Vermiform appendix (tissue), 1 donor: ENCODE measurements around the genes NCBP2L and RTL9.

DNA sequence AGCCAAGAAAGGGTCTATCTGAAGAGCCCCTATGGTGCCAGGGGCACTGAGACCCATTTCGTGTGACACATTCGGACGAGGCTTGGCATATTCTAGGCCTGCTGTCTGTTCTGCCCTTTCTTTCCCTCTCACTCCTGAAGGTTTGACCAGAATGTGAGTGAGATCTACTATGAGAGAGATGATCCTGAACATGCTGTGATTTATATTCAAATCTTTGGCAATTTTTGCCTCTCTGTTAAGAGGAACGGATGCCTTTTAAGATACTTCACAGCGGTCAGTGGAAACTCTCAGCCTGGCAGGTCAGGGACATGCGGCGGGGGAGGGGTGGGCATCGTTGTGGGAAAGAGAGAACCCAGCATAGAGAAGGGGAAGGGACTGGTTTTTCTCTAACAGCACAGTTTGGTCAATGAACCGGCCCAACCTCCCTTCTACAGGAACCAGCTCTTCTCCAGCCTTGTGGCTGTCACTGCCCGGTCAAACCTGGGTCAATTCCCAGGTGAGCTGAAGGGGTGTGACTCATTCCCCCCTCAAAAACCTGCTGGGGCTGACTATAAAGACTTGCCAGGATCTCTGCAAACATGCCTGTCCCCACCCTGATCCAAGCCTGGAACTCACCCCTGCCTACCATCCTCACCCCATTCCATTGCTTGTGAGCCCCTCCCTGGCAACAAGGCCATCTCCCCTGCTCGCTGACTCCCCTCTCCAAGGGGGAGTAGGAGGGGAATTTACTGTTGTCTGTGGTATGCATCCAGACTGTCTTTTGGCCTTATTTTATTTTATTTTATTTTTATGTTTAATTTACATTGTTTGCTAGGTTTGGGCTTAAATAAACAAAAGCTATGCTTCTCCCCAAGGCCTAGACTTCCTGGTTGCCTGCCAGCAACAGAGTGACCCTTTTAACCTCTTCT, 49.8 kb downstream of the TSC22D3 start:
- PRO-cap, result no peak

DNA sequence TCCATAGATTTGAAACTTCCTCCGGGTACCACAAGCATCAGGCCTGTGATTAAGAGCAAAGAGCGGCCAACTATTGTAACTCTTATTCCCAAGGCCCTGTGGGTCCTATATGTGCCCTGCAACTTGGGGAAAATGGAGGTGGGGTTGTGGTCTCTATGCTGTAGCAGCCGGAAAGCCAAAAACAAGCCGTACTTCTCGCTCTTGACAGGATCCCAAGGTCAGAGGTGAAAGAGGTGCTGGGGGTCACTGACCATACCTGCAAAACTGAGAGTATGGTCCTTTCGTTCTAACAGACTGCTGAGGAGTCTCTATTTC, at the start of gene NCBP2L:
TSS of gene NCBP2L (plus strand) at position 92 of the 315 bp plus-strand sequence.
- PRO-cap, result no peak

DNA sequence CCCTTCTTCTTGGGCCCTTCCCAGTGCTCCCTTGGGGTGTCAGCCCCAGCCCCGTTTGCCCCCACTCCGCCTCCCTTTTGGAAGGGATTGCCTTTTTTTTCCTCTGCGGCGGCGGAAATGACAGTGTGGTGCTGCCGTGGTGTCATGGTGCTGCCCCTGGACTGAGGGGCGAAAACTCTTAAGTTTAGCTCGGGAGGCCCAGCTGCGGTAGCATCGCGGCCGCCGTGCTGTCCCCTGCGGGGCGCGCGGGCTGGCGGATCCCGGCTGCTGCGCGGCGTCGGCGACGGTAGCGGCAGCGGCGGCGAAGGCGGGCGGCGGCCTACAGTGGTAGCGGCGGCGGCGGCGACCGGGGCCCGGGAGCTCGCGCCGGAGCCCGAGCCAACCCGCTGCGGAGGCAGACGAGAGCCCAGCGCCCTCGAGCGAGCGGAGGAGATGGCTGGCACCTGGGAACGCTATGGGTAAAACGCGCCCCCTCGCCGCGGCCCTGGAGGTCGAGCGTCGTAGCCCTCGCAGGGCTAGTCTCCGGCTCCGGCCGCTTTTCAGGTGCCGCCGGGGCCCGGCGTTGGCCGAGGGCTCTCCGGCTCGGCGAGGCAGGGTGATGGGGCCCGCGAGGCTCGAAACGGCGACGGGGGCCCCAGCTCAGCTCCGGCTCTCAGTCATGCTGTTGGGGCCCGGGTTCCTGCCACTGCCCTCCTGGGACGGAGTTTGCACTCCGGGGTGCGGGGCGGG, 471 bp downstream of the MID2 start:
- PRO-cap, result no peak

DNA sequence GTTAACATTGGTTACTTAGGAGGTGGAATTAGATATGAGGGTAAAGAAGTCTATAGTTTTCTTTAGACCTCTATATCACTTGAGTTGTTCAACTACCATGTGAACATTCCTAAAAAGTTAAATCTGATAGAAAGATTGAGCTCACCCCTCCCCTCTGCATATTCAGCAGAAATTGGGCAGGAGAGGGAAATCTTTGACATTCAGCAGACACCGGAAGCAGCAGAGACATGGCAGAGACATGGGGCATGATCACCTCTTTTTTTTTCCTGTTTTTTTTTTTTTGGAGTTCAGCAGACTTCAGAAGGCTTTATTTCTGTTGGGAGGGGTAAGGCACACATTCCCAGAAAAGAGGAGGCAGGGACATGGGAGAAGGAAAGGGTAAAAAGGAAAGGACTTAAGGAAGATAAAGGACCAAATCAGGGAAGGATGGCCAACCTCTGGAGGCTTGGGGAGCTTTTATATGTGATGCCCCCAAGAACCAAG, 34.2 kb downstream of the KCNE5 start:
- PRO-cap, result unidirectional peak, plus-strand start at position 274 of the sequence

- PRO-cap, result no peak
Observed at GRCh38 chrX:109707301-109707673, 25.8 kb downstream of the ACSL4 start.

- PRO-cap, result no peak
Observed at GRCh38 chrX:109889053-109889650, 113.8 kb upstream of the TMEM164 start.

DNA sequence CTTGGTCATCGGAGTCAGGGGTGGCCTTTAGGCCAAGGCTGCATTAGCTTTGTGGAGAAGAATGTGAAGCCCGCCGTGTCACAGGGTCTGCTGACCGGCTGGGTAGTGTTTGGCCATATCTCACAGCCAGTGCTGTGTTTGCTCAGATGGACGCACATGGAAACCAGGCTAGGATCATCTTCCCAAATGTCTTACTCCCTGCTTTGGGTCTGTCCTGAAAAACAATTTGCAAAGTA, 13.0 kb downstream of the TMEM164 start:
- PRO-cap, result no peak

DNA sequence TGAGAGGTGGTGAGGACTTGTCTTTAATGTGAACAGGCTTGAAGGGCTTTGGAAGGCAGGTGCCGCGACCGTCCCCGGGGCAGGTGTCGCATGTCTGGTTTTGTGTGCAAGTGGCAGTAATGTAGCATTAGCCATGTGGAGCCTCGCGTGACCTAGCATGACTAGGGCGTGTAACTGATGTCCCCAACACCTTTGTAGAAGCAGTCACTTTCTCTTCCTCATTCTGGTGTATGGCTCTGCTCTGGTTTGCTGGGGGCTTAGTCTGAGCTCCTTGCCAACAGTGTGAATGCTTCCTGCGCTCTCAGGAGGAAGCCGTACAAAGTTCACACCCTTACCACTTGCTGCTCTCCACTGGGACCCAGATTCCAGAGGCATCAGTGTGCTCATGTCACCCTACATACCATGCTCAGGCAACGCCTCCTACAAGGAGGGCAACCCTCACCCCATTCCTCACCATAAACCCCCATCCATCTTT, 145.6 kb downstream of the AMMECR1 start:
- PRO-cap, result no peak

DNA sequence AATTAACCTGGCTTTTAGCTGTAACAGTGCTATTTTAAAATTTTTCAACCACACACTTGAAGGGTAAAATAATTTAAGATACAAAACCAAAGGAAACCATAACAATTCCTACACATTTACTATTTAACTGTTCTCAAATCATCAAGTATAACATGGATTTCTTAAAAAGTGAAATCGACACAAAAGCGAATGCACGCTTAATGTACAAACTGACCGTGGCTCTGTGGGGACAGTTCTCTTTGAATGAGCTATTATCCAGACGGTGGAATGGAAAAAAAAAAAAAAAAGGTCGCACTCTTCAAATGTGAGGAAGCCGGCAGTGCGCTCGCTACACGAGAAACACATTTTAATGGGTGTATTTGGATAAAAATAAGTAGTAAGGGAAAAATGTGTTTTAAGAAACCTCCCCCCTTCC, 1.2 kb downstream of the AMMECR1 start:
- PRO-cap, result no peak

DNA sequence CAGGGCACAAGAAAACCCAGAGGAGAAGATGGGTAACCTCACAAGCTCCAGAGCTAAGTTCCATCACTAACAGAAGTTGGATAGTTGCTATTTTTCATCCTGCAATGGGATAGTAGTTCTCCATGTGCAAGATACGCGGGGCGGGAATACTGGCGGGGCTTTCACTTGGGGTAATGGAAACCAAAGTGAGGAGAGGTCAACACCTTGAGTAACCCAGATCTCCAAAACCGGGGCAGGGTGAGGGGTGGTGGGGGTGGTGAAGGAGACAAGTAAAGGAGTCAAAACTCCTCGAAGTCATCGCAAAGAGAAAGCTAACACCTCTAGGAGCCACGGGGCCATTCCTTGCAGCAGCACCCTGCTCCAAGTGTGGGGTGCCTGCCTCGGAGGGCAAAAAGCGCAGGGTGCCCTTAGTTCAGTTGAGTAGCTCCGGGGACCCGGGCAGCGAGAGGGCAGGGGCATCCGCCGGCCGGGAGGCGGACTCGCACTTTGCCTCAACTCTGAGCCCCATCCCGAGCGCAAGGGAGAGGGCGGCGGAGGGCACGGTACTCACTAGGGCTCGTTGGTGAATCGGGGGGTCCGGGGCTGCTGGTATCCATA, 738 bp downstream of the AMMECR1 start:
- PRO-cap, result no peak

GRCh38 chrX:110358562-110359107, at the start of gene RTL9:
Gene RTL9 (plus strand): TSS chrX:110358848.
- PRO-cap, result no peak

DNA sequence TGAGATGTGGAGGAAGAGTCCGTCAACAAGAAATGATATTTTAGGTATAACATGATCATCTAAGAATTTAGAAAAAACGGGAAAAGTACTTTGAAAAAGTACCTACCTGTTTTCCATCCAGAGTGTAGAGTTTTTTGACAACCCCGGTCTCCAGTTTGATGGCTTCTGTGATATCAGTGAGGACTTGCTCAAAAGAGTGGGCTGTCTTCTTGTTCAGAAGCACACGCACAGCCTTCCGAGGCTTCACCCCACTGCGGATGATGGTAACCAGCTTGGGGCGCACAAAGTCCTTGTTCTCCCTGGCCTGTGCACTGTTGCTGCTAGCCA, 11.1 kb downstream of the DCX start:
- PRO-cap, result no peak

DNA sequence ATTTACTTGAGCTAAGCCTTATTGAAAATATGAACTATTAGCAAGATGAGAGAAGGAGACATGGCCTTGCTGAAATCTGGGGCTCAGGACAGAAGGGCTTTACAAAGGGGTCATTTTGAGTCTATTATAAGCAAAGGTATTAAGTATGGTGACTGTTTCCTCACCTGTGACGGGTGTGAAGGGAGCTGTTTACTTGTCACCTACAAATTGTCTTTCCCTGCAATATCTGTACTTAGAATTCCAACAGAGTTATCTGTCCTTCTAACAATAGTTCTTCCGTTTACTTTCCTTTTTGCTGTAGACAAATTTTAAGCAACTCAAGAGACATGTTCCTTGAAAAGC, 234.8 kb downstream of the LHFPL1 start:
- PRO-cap, result no peak

DNA sequence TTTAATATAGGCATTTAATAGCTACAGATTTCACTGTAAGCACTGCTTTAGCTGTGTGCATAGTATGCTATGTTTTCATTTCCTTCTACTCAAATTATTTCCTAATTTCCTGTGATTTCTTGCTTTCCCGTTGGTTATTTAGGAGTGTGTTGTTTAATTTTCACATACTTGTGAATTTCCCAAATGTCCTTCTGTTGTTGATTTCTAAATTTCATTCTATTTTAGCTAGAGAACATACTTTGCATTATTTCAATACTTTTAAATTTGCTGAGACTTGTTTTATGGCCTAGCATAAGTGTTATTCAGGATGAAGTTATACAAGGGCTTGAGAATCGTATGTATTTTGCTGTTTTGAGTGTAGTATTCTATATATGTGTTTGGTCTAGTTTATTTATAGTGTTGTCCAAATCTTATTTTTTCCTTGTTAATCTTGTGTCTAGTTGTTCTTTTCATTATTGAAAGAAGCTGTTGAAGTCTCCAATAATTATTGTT, 613.3 kb upstream of the HTR2C start:
- PRO-cap, result no peak

DNA sequence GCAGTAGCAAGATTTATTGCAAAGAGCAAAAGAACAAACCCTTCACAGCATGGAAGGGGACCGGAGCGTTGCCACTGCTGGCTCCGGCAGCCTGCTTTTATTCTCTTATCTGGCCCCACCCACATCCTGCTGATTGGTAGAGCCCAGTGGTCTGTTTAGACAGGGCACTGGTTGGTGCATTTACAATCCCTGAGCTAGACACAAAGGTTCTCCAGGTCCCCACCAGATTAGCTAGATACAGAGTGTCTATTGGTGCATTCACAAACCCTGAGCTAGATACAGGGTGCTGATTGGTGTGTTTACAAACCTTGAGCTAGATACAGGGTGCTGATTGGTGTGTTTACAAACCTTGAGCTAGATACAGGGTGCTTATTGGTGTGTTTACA, 313.9 kb upstream of the HTR2C start:
- PRO-cap, result no peak

- PRO-cap, result no peak
Observed at GRCh38 chrX:114466742-114467218, 117.1 kb upstream of the HTR2C start.

- PRO-cap, result no peak
Observed at GRCh38 chrX:114999155-114999573, 18.3 kb downstream of the IL13RA2 start.

DNA sequence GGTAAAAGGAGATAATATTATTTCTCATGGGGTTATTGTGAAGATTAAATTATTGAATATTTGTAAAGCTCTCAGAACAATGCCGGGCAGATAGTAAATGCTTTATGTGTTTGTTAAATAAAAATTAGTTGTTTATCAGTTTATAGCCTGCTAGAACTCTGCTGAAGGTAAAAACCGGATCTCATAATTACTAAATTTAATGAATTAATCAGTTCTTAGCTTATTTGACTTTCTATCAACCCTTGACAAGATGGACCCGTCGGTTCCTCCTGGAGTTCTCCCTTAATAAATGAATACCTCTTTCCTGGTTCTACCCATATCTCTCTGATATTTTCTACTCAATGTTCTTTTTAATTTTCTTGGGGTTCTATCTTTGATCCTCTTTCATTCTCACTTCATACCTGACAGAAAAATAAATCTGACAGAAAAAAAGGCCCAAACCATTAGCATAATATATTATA, 2.4 kb upstream of the LUZP4 start:
- PRO-cap, result no peak

GRCh38 chrX:115499136-115499560, 61.8 kb upstream of the PLS3 start:
- PRO-cap, result no peak

DNA sequence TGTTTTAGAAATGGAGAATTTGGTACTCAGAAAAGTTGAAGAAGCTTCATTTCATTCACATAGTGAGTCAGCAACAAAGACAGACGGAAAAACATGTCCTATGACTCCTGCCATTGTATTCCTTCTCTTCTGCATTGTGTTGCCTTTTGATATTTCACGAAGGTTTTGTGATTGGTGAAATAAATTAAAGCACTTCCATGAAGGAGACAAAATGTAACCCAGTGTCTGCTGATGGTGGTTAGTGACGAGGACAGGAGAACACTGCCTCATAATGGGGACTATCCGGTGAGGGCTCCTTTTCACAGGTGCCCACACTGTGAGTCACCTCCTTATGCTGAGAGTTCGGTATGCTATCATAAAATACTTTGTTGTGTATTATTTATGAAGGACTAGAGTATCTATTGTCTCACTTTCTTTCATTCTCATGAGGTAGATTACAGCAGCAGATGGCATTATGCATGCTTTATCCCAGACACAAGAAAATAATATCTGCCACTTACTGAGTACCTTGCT, 30.9 kb downstream of the PLS3 start:
- PRO-cap, result no peak